Cardiac muscle cell (in vitro differentiated cells and primary cell): ENCODE data around the gene TRAF5.

GRCh38 chr1:209207496-209208089 lies 375.9 kb upstream of the CAMK1G start:
- RAMPAGE, long total RNA: no peak
- RRBS: no CpG with 5 or more reads among the region's 23 CpGs

GRCh38 chr1:209209893-209210229 lies 373.7 kb upstream of the CAMK1G start:
- RAMPAGE, long total RNA: no peak
- RRBS: no CpG with 5 or more reads among the region's 2 CpGs

DNA sequence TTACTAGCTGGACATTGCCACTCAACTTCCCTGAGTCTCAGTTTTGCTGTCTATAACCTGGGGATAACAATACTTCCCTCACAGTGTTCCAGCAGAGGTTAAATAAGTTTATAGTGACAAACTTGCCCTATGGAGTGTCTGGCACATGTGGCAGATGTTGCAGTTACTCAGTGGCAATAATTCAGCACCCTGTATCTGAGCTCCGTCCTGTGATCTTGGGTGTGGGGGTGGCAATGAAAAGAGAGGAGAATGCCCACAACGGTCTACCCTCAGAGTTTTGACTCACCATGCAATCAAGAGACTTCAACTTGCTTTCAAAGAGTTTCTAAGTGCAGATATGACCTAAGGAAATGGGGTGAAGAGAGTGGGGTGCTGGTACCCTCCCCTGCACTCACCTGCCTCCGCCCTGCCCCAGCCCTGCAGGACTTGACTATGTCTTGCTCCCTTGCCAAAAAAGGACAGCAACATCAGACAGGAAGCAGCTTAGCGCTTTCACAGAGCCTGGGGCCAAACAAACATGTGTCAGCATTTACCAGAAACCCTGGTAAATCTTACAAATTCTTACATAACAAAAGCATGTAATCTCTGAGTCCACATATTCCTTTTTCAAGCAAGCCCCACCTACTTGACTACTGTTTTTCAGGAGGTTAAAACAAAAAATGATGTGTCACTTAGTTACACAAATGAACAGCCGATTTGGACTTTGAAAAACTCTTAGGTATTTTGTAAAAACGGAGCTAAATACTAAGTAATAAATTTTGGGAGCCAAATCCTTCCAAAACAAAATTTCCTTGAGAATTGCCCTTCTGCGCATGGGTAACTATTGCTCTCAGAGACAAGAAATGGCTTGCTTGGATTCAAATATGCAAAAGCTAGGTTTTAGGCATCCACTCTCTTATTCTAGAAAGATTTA lies 185.0 kb upstream of the CAMK1G start:
- RAMPAGE, long total RNA: no peak
- RRBS: no CpG with 5 or more reads among the region's 7 CpGs

- RAMPAGE, long total RNA: no peak
- RRBS: no CpG with 5 or more reads among the region's 21 CpGs
Observed at GRCh38 chr1:209427670-209429005, 155.4 kb upstream of the CAMK1G start.

- RAMPAGE, long total RNA: no peak
- RRBS: no CpG with 5 or more reads among the region's 2 CpGs
Observed at GRCh38 chr1:209433837-209434188, 149.7 kb upstream of the CAMK1G start.

GRCh38 chr1:209627993-209628430 lies 24.2 kb downstream of the LAMB3 start:
- RAMPAGE, long total RNA: no peak
- RRBS: 61% methylated on average over 4 of the region's 12 CpGs

DNA sequence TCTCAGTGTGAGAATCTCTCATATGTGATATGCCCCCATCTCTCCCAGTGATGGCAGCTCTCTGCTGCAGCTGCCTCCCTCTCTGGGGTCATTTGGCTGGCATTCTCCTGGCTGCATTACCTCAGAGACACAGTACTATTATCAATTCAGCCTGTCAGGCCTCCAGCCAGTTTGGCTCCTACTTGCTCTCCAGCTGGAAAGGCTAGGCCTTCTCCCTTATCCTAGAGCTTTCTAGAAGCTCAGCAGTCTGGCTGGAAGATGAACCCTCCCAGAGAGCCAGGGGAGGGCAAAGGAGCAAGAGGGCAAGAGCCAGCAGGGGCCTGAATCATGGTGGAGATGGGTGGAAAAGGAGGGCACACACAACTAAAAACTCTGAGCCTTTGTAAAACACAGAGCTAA lies 8.9 kb downstream of the LAMB3 start:
- RAMPAGE, long total RNA: no peak

DNA sequence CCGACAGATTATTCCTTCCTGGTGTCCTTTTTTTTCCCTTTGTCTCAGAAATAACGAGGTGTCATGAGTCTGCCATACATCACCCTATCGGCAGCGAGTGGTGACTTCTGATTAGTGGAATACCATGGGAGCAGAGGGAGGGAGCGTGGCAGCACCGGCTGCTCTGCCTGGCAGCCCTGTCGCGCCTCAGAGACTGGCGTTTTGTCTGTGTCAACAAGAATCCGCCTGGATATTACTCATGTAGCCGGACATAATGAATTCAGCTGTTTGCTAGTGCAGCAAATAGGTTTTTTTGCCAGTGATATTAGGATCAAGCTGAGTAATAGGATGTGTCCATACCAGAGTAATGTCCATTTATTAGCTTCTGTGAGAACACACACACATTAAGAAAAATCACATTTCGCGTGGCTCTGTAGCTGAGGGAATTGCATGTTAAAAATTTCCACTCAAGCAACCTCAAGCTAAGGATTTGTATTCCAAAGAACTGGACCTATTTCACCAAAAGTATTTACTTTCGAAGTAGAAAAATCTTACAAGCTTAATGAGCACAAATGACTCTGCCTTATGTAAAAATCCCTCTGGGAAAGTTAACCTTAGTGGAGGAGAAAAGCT lies 51.9 kb downstream of the UTP25 start:
- RAMPAGE, long total RNA: no peak
- RRBS: 9% methylated on average over 5 of the region's 14 CpGs

- RAMPAGE, long total RNA: no peak
- RRBS: no CpG with 5 or more reads among the region's 9 CpGs
Observed at GRCh38 chr1:210328040-210328473, 645 bp upstream of the HHAT start.

- RAMPAGE, long total RNA: no peak
- RRBS: no CpG with 5 or more reads among the region's 4 CpGs
Observed at GRCh38 chr1:210419300-210419804, 90.7 kb downstream of the HHAT start.

DNA sequence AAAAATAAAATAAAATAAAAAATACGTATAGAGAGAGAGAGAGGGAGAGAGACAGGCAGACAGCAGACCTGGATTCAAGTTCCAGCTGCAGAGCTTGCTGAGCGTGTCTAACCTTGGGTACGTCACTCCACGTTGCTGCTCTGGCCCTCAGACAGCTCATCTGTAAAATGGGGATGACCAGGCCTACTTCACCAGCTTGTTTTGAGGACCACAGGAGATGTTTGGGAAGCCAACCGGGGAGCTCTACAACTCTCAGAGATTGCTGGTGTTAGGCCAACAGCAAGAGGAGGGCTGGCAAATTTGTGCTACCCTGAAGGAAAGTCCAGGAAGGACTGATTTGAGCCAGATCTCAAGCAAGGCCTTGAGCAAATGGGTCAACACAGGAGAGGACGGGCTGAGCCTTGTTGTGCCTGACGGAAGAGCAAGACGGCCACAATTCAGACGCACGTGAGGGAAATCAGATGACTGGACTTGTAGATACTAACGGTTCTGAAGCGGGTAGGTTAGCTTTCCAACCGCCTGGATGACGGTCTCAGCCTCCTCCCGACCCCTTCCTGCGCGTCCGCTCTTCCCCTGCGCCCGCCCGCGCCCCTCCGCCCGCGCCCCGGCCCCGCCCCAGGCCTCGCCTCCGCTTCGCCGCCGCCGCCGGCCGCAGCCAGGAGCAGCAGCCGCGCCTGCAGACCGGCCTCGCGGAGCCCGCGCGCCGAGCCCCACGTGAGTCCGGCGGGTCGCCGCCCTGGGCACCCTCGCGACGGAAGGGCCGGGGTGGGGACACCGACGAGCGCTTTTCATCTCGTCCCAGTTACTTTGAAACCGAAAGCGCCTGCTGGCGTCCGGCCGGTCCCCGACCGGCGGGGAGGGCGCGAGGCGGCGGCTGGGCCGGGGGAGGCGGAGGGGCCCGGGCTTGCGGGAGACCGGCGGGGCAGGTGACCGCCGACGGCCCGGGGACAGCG lies at the start of gene TRAF5:
Gene TRAF5 (plus strand): TSS at position 658 of the 953 bp plus-strand sequence.
- RAMPAGE, long total RNA: no peak
- RRBS: 2% methylated on average over 37 of the region's 80 CpGs

DNA sequence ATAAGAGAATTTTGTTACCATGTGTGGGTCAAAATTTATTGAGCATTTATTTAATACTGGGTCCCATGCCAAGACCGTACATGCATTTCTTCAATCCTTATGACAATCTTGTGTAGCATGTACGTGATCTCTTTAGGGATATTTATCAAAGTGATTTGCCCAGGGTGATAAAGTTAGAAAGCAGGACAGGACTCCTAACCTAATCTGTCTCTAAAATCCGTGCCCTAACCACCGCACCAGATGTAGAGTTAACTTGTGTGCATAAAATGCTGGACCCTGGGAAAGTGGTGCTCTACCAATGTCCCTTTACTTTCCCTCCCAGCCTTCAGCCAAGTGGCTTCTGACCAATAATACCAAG lies 18.4 kb downstream of the SLC30A1 start:
- RAMPAGE, long total RNA: no peak
- RRBS: no CpG with 5 or more reads among the region's 4 CpGs

DNA sequence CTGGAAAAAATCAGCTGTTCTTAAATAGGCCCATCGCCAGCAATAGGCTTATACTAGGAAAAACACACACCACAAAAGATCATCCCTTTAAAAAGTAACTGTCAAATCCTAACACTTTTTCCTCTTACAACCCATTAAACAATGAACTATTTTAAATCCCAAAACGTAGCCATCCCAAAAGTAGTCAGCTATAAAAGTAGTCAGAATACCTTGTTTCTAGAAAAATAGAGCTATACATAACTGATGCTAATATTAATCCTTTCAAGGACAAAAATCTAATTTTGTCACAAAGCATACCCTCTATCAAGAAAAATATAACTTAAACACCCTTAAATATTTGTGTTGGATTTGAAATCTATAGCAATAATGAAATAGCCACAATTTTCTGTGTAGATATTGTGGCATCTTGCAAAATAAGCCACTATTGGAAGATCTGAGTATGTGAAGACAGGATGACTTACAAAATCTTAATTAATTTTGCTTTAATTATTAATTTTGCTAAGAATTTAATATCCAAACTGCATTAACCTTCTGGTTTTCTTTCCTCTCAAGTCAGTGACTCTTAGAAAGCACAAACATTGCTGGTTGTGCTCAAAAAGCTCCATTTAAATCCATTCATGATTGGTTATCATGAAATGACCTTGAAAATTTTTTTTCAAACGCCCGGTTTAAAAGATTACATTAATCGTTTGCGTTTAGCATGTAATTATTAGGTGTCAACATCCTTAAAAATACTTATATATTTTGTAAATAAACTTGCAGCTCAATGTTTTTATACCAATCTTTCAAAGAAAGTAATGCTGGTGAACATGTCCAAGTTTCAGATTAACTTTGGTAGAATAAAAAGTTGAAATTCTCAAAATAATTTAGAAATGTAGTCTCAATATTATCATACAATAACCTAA lies 4.9 kb downstream of the SLC30A1 start:
- RAMPAGE, long total RNA: no peak
- RRBS: no CpG with 5 or more reads among the region's 6 CpGs

- RAMPAGE, long total RNA: no peak
- RRBS: no CpG with 5 or more reads among the region's 7 CpGs
Observed at GRCh38 chr1:211577151-211577696, 1.7 kb downstream of the SLC30A1 start.

DNA sequence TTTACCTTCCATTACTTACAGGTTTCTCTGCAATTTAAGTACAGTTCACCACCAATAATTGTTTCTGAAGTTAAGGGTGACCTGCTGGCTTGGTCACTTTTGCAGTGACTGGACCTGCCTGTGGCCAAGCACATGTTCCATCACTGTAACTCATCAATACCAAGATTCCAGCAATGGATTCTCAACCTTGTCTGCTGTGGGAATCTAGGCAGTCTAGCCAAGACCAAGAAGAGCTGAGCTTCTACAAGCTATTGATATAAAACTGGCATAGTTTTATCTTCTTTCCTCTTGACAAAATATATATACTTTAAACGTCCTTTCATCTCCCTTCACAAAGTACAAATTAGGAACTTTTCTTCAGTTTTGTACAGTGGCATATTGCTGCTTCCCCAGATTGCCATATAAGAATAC lies 71.4 kb upstream of the NEK2 start:
- RAMPAGE, long total RNA: no peak
- RRBS: no CpG with 5 or more reads among the region's 1 CpG

GRCh38 chr1:211890620-211891156 lies 60.1 kb upstream of the LPGAT1 start:
- RAMPAGE, long total RNA: no peak
- RRBS: no CpG with 5 or more reads among the region's 11 CpGs

GRCh38 chr1:212074162-212074796 lies 38.7 kb downstream of the DTL start:
- RAMPAGE, long total RNA: no peak
- RRBS: no CpG with 5 or more reads among the region's 4 CpGs

- RAMPAGE, long total RNA: no peak
- RRBS: no CpG with 5 or more reads among the region's 3 CpGs
Observed at GRCh38 chr1:212107425-212108144, 72.0 kb downstream of the DTL start.

DNA sequence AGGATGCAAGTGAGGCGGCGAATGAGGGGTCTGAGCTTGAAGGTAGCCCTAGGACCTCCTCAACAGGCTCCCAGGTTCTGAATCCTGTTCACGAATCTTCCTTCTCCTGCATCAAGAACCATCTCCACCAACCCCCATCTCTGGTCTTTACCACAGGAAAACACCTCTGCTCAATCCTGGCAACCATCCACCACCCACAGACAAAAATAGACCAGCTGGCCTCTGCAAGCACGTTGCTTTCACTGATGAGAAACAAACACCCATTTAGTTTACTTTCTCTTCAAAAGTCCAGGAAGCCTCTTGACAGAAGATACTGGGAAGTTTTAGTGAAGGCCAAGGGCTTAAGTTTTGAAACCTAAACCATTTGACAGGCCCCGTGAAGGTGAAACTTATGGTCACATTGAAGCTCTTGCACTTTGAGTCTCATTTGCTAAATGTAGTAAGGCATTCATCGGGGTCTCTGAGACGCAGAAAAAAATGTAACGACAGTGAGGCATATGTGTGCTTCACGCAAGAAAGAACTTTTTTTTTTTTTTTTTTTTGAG lies 122.6 kb upstream of the PPP2R5A start:
- RAMPAGE, long total RNA: no peak
- RRBS: no CpG with 5 or more reads among the region's 9 CpGs

GRCh38 chr1:212190105-212190555 lies 95.1 kb upstream of the PPP2R5A start:
- RAMPAGE, long total RNA: no peak
- RRBS: no CpG with 5 or more reads among the region's 19 CpGs